Pulmonary lymph node (tissue), 1 donor: ENCODE data around the gene TMEM184B.

GRCh38 chr22:37982879-37983771 is 1.2 kb downstream of the SOX10 start:
- PRO-cap = no peak

- PRO-cap = no peak
Observed at GRCh38 chr22:37999714-38000429, 15.5 kb upstream of the SOX10 start.

GRCh38 chr22:38069347-38070390 is 12.5 kb downstream of the PICK1 start:
- PRO-cap = no peak

- PRO-cap = no peak
Observed at GRCh38 chr22:38135246-38135640, 24.8 kb upstream of the BAIAP2L2 start.

DNA sequence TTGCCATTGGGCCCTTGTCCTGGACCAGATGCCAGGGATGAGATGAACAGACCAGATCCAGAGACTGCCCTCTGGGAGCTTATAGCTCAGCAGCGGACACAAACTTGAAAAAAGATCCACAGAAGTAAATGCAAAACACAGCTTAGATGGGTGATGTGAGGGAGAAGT is 2.2 kb downstream of the MAFF start:
- PRO-cap = no peak

DNA sequence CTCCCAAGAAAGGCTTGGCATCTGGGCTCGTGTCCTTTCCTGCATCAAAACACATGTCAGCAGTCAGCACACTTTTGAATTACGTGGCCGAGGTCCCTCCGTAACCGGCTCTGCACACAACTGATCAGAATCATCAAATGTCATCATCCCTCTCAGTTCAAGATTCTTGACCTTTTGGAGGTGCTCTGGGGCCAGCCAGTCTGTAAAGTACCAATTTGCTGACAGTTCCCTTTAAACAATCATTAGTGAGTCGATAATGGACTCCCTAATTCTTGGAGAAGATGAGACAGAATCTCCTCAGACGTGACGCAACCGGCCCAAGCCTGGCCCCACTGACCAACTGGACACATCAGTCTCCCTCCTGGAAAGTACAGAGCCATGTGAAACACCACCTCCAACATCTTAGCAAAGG is 33.6 kb downstream of the MAFF start:
- PRO-cap = no peak

DNA sequence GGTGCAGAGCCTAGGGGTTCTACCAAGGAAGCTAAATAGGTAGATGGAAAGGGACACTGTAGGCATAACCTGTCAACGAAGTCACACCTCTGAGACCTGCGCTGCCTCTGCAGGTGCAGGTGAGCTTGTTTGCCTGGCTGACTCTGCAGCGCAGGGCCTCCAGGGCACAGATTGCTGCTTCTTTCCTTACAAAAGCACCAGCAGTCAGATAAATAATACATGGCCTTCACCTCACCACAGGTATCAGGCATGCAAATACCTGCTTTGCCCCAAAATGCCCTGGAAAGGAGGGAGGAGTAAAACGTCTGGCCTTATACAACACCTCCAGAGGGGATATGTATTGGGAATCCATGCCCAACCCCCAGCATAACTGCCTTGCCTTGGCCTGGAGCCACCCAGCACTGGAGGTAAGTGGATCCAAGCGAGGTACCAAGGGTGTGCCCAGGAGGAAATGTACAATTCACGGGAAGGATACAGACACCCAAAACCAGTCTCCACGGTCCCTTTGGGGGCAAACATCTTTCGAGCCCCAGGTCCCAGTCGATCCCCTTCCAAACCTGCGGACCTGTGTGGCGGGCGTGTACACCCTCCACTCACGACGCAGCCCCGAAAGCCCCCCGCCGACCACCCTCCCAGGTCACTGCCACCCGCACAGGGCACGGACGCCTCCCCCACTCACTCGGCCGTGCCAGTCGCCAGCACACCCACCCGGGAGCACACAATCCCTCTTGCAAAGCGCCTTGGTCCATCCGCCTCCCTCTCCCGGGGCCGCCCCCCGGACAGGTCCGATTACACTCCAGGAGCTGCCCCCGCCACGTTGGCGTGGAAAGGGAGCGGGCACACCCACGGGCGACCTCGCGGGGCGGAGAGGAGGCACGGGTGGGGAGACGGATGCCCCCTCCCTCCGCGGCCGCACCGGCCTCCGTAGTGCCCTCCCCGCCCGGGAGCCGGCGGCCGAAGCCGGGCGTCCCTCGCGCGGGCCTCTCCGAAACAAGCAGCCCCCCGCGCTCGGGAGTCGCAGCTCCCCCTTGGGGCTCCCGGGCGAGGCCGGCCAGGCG is 661 bp downstream of the TMEM184B start:
- PRO-cap = no peak

DNA sequence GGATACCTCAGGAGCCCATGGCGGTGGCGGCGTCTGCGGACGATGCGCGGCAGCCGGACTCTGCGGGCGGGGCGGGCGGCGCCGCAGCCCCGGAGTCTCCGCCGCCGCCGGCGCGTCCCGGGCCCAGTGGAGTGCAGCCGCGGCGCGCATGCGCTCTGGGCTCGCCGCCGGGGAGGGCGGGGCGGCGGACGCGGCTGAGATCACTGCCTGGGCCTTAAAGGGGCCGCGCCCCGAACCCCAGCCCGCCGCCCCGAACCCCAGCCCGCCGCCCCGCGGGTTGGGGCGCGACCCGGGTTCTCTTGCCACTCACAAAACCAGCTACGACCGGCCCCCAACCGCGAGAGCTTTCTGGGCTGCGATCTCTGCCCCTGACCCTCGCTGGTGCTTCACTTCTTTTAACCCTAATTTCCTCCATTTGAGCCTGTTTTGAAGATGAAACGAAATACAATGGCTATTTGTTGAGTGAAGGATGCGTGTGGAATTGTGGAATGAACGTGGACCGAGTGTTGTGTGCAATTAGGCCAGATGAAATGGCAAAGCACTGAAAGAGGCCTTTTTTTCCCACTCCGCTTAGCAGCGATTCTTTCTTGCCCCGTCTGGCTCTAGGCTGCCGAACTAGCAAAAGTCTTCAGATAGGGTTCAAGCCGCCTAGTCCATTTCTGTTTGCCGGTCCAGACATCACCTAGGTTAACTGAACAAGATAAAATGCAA is at the start of gene TMEM184B:
Gene TMEM184B (minus strand): TSS at position 133 of the 711 bp plus-strand sequence.
- PRO-cap = bidirectional peak, plus-strand start at position 158 of the sequence, minus-strand start at position 128 of the sequence

GRCh38 chr22:38299826-38300353 is 17.3 kb downstream of the CSNK1E start:
- PRO-cap = no peak

GRCh38 chr22:38350308-38350817 is 33.1 kb upstream of the CSNK1E start:
- PRO-cap = no peak

DNA sequence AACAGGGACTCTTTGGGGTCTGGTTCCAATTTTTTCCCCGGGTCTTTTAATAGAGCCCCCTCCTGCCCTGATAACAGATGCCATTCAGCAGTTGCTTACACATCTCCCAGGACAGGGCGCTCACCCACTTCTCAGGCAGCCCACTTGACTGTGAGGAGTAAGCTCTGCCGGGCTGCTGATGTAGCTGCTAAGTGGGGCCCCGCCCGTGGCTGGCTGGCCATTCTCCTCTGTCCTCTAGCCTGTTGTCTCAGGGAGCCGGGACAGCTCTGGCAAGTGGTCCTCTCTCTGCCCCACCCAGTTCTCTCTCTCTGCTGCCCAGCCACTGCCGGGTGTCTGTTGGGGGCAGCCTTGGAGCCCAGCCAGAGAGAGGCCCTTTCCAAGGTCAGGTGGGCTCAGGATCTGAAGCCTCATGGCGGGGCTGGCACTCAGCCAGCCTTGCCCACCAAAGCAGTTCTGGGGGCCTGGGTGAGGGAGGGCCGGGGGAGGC is 9.0 kb downstream of the KCNJ4 start:
- PRO-cap = no peak

GRCh38 chr22:38450118-38450907 is 4.7 kb downstream of the KCNJ4 start:
- PRO-cap = no peak

DNA sequence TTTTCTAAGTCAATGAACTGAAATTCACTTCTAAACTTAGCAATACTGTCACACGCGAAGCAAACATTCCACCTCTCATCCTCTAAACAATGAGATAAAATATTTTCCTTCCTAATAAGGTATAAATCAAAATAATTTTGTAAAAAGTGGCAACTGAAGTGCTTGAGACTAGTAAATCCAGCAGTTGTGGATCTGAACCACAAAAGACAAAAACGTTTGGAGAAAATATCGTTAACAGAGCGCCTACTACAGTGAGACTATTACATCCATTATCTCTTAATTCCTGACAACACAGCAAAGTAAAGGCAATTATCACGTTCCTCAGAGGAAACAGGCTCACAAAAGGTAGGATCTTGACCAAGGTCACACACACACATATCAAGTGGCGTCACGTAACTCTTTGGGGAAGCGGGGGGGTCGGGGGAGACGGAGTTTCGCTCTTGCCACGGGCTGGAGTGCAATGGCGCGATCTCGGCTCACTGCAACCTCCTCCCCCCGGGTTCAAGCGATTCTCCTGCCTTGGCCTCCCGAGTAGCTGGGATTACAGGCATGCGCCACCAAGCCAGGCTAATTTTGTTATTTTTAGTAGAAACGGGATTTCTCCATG is 1.5 kb downstream of the DDX17 start:
- PRO-cap = unidirectional peak, plus-strand start at position 443 of the sequence

- PRO-cap = no peak
Observed at GRCh38 chr22:38673027-38673555, 8.7 kb upstream of the TOMM22 start.

DNA sequence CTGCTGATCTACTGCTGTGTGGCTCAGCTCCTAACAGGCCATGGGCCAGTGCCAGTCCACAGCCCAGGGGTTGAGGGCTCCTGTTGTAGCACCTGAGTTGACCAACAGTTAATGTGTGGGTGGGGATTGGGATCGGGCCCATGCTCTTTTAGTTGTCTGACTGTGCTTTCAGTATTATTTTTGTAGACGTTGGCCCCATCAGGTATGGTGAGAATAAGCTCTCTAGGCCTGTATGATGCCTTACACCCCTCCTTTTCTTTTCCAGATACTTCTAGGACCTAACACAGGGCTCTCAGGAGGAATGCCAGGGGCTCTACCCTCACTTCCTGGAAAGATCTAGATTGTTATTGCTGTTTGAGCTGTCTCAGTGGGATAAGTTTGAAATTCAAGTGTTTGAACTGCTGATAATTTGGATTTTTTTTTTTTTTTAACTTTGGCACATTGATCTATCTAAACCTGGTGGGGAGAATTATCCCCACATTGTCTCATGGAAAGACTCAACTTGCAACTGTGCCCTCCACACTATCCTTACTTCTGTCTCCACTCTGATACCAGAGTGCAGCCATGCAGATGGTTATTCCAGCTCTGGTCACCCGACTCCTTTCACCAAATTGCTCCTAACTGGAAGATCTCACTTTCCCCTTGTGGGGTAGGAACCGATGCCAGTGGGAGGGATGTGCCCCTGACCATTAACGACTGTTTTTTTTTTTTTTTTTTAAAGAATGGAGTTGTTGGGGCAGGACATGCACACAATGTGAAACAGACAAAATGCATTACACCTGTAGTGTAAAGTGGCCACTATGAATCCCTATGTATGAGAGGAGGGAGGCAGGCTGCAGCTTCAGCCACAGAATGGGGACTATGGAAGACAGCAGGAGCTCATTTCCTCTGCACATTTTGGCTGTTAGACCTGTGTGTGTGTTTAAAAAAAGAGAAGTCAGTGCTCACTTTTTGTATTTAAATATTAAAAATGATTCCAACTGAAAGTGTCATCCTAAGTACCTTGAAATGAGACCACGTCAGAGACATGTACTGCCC is 2.1 kb downstream of the TOMM22 start:
- PRO-cap = no peak

DNA sequence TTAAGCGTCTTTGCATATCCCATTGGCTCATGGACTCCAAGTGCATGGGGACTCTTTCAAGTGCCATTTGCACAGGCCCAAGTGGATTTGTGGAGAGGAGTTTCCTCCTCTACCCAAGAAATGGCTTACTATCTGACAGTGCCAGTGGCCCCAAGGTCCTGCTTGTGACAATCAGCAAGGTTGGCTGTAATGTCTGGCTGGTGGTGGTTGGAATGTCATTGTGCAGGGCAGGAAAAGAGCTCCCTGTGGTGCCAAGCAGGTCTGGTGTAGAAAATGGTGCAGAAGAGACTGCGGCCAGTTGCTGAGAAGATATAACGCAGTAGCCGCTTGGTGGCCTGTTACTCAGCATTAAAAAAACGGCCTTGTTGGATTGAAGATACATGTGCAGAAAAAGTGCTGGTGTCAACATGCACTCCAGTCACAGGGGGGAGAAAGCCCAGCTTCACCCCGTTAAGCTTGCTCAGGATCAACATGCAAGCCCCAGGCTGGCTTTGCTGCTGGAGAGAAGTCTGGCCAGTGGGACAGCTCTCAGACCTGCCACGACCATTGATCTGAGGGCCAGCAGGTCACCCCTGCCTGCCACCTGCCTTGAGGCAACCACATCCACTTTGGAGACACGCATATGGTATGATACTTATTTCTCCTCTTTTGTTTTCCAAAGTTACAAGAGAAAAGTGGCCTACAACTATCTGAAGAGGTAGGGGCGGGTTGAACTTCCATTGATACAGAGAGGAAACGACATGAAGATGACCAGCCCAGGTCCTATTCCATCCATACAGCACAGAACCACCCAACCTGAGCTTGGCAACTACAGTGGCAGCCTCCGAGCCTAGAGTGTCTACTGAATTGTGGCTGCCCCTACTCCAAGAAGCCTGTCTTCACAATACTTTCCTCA is 4.4 kb downstream of the TOMM22 start:
- PRO-cap = no peak

DNA sequence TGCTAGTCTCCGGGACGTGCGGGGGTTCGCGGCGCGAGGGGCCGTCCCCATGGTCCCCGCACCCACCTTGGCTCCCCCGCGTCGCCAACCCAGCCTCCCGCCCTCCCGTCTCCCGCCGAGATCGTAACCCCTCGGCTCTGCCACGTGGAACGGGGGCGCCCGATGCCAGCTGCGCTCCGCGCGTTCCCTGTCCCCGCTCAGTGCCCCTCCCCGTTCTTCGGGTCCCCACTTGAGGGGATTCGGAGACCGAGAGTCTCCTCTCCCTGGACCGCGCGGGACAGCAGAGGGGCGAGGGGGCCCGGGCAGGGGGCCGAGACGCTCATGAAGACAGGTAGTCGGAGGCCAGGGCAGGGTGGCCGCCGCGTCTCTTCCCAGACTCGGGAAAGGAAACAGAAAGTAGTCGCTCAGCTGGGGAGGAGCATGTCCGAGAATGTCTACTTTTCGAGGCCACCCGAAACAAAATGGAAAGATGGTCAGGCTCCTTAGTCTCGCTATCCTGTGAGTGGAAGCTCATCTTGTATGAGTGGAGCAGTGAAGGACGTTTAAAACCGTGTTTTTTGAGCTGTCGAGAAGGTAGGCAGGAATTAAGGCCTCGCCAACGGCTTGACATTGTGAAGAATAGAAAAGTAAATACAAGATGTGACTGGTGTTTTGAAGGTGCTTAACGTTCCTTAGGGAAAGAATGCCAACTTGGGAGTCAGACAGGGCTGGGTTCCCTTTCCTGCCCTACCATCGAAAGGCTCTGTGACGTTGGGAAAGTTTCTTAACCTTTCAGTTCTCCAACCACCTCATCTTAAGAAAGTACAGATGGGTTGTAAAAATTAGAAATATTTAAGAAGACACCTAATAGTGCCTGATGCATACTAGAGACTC is 776 bp downstream of the GTPBP1 start:
- PRO-cap = bidirectional peak, plus-strand start at position 399 of the sequence, minus-strand start at position 379 of the sequence; unidirectional peak, minus-strand start at position 734 of the sequence

DNA sequence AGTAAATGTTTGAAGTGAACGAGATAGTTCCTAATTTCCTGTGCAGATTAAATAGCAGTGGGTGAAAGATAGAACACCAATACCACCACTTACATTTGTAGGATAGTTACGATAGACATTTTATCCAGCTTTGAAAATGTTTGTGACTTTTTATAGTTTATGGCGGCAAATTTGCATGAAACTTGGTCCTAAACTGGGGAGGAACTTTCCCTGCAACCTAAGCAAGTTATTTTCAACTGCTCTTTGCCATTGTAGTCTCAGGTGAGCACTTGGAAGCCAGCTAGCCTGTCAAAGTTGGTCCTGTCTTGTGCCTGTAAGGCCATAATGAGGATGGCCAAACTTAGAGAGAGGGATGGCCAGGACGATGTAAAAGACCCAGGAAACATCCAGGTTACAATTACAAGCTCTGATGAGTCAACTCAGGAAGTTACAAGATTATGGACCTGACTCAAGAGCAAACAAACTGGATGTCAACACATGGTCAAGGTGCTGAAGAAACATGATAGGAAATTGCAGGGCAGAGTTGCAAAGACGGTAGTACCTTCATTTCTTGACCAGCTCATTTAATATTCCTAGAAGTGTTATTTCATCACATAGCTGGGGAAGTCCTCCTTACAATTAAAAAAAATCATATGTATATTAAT is 1.5 kb downstream of the GTPBP1 start:
- PRO-cap = unidirectional peak, minus-strand start at position 368 of the sequence

DNA sequence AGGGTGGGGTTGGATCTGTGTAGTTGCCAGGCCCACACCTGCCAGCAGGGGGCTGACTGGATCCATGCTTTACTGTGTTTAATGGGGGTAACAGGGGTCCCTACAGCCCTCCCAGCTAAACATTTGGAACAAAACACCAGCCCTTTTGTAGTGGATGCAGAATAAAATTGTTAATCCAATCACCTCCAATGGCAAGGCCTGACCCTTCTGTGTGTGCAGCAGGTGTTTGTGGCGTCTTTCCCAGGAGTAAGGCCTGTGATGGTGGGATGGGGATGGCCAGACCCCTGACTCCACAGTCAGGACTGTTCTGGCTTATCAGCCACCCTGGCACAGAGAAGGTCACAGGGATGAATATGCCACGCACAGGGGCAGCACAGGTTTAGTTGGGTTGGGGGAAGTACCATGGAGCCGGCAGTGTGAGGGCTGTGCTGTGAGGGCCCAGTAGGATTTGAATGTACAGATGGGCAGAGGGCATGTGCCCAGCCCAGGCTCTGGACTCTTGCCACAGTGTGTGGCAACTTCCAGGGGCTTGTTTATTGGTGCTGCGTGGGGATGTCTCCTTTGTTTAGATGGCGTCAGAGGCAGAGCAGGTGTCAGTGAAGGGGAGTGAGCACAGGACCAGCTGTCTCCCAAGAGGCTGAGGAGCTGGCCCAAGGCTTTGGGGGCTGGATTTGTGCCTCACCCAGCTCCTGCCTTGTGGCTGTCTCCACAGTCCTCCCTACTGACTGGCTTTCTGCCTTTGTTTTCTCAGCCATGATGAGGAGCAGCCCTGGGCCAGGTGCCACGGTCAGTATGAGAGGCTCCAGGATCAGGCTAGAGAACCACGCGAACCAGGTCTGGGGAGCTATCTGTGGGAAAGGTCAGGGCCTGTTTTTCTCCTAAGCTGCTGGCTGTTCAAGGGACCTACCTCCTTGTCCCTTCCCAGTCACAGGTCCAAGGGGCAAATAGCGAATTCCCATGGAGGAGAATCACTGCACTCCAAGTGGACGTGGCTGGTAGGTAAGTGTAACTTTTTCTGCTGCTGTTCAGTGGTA is 22.1 kb downstream of the SUN2 start:
- PRO-cap = no peak

- PRO-cap = no peak
Observed at GRCh38 chr22:38737104-38737847, 18.5 kb downstream of the SUN2 start.